Liver (tissue), 9 donors: ENCODE measurements around a stretch of chr2.

- PRO-cap, 5 experiments, result no peak in any of the 5 experiments
- RAMPAGE, long total RNA, 2 experiments, result no peak in any of the 2 experiments
- RRBS, result no CpG with 5 or more reads among the region's 9 CpGs
These were observed 50.7 kb downstream of the KCNK12 start for GRCh38 chr2:47520018-47520535.

DNA sequence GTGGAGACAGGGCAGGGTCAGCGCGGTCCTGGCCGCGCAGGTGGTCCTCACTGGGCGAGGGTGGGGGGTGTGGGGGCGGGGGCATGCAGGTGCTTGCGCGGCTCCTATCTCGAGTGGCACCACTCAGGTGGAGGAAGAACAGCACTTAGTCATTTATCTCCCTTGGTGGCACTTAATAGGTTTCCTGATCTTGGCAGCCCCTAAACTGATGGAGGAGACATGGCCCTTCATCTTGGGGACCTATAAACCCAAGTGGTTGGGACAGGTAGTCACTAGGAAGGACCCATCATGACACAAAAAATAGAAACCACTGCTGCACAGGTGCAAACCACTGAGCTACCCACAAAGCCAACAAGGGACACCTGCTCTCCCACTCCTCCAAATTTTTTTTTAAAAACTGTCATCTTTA is 49.0 kb downstream of the KCNK12 start:
- PRO-cap, 5 experiments, result no peak in any of the 5 experiments
- RAMPAGE, long total RNA, 2 experiments, result no peak in any of the 2 experiments
- RRBS, result no CpG with 5 or more reads among the region's 9 CpGs

- PRO-cap, 5 experiments, result no peak in any of the 5 experiments
- RAMPAGE, long total RNA, 2 experiments, result no peak in any of the 2 experiments
- RRBS, result no CpG with 5 or more reads among the region's 8 CpGs
These were observed 84.9 kb upstream of the MSH6 start for GRCh38 chr2:47698044-47698507.

DNA sequence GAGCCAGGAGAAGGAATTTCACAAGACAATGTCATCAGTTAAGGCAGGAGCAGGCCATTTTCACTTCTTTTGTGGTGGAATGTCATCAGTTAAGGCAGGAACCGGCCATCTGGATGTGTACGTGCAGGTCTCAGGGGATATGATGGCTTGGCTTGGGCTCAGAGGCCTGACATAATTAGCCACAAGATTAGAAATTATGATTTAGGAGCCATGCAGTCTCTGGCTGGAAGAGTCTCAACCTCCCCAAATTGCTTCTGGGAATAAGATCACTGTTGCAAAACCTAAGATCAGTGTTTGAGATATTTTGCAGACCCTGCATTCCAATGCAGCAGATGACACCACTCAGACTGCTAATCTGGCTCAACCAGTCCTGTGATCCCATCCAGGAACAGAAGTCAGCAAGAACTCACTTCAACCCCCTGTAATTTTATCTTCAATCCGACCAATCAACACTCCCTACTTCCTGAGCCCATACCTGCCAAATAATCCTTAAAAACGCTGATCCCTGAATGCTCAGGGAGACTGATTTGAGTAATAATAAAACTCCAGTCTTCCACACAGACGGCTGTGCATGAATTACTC is 84.3 kb upstream of the MSH6 start:
- PRO-cap, 5 experiments, result no peak in any of the 5 experiments
- RAMPAGE, long total RNA, 2 experiments, result no peak in any of the 2 experiments
- RRBS, result no CpG with 5 or more reads among the region's 5 CpGs

GRCh38 chr2:47785794-47786499 is 3.0 kb downstream of the MSH6 start:
- PRO-cap, 5 experiments, result no peak in any of the 5 experiments
- RAMPAGE, long total RNA, 2 experiments, result no peak in any of the 2 experiments
- RRBS, result no CpG with 5 or more reads among the region's 13 CpGs

GRCh38 chr2:47896016-47896649 is 10.2 kb downstream of the FBXO11 start:
- PRO-cap, 5 experiments, result no peak in any of the 5 experiments
- RAMPAGE, long total RNA, 2 experiments, result no peak in any of the 2 experiments
- RRBS, result no CpG with 5 or more reads among the region's 7 CpGs

DNA sequence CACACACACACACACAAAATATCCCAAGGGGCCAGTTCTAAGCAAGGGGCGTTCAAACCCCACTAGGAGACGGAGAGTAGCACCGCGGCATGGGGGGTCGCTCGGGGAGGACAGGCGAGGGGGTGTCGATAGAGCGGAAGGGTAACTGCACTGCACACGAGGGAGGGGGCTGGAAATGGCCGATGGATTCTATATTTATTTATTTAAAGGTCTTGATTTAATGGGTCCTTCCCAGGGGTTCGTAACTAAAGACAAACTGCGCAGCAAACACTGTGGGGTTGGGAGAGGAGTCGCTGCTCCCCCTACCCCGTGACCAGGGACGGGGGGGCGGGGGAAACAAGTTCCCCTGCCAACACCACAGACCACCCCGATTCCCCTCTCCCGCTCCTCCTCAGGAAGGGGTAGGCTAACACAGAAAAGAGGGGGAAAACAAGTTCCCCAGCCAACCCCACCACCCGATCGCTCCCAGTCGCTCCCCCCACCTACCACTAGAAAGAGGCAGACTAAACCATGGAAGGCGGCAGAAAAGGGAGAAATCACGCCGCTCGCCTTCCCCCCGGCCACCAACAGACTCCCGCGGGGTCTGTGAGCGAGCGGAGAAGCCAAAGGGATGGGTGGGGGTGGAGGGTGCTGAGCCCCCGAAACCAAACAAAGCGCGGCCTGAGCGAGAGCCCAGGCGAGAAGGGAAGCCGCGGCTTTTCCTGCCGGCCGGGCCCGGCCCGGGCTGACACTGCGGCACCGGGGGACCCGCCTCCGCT is 1.5 kb downstream of the FBXO11 start:
- PRO-cap, 5 experiments, result peak in 3 of 5 experiments; most common plus-strand start position 55 of the sequence (in 2); most common minus-strand start position 713 of the sequence (in 2)
- RAMPAGE, long total RNA, 2 experiments, result no peak in any of the 2 experiments
- RRBS, result 1% methylated on average over 3 of the region's 46 CpGs

GRCh38 chr2:48343922-48344604 is 29.6 kb downstream of the FOXN2 start:
- PRO-cap, 5 experiments, result no peak in any of the 5 experiments
- RAMPAGE, long total RNA, 2 experiments, result no peak in any of the 2 experiments
- RRBS, result no CpG with 5 or more reads among the region's 4 CpGs

- PRO-cap, 5 experiments, result no peak in any of the 5 experiments
- RAMPAGE, long total RNA, 2 experiments, result no peak in any of the 2 experiments
- RRBS, result no CpG with 5 or more reads among the region's 6 CpGs
These were observed 2.2 kb downstream of the PPP1R21 start for GRCh38 chr2:48442362-48443482.

- PRO-cap, 5 experiments, result no peak in any of the 5 experiments
- RAMPAGE, long total RNA, 2 experiments, result no peak in any of the 2 experiments
- RRBS, result no CpG with 5 or more reads among the region's 15 CpGs
These were observed 23.1 kb downstream of the PPP1R21 start for GRCh38 chr2:48463198-48464565.

- PRO-cap, 5 experiments, result no peak in any of the 5 experiments
- RAMPAGE, long total RNA, 2 experiments, result no peak in any of the 2 experiments
- RRBS, result no CpG with 5 or more reads among the region's 2 CpGs
These were observed 20.1 kb upstream of the STON1 start for GRCh38 chr2:48509806-48510245.

GRCh38 chr2:52710213-52710611 is 1057.4 kb upstream of the CHAC2 start:
- PRO-cap, 5 experiments, result no peak in any of the 5 experiments
- RAMPAGE, long total RNA, 2 experiments, result no peak in any of the 2 experiments
- RRBS, result no CpG with 5 or more reads among the region's 3 CpGs

GRCh38 chr2:53850812-53851343 is 8.9 kb downstream of the GPR75 start:
- PRO-cap, 5 experiments, result peak in 4 of 5 experiments; most common plus-strand start chr2:53851247 (in 4)
- RAMPAGE, long total RNA, 2 experiments, result no peak in any of the 2 experiments
- RRBS, result no CpG with 5 or more reads among the region's 2 CpGs

DNA sequence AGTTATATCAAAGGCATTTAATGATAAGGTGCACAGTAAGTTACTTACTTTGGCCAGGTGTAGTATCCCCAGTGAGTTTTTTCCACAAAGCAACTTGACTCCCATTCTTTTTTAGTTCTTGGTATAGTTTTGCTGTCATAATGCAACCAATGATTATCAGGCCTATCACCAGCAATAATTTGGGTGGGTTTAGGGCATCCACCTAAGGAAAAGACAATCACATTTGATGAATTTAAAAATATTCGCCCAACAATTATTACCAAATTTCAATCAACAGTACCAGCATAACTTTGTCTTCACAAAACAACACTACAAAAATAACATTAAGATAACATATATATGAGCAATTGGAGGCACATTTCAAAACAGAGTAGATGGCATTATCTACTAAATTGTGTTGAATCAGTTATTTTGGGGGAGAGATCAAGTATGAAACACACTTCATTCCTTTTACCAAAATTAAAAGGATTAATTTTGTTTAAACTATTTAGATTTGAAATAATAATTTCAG is 35.8 kb upstream of the GPR75 start:
- PRO-cap, 5 experiments, result no peak in any of the 5 experiments
- RAMPAGE, long total RNA, 2 experiments, result no peak in any of the 2 experiments
- RRBS, result no CpG with 5 or more reads among the region's 1 CpG

DNA sequence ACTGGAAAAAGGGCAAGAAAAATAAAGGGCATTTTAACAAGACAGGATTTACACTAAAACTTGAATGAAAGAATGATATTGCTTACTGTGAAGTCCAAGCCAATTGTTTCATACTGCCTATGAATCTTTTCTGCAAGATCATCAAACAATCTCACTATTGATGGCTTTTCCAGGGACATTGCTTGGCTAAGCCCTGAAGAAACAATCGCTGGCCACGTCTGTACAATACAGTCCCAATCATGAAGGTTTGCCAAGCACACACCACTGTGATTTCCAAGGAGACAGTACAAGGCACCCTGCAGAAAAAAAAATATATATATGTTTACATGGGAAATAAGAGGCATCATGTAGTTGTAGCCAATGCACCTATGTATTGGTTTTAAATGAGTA is 41.5 kb upstream of the GPR75 start:
- PRO-cap, 5 experiments, result no peak in any of the 5 experiments
- RAMPAGE, long total RNA, 2 experiments, result no peak in any of the 2 experiments
- RRBS, result no CpG with 5 or more reads among the region's 2 CpGs

GRCh38 chr2:54313077-54313649 is 17.5 kb upstream of the C2orf73 start:
- PRO-cap, 5 experiments, result no peak in any of the 5 experiments
- RAMPAGE, long total RNA, 2 experiments, result no peak in any of the 2 experiments
- RRBS, result no CpG with 5 or more reads among the region's 11 CpGs

DNA sequence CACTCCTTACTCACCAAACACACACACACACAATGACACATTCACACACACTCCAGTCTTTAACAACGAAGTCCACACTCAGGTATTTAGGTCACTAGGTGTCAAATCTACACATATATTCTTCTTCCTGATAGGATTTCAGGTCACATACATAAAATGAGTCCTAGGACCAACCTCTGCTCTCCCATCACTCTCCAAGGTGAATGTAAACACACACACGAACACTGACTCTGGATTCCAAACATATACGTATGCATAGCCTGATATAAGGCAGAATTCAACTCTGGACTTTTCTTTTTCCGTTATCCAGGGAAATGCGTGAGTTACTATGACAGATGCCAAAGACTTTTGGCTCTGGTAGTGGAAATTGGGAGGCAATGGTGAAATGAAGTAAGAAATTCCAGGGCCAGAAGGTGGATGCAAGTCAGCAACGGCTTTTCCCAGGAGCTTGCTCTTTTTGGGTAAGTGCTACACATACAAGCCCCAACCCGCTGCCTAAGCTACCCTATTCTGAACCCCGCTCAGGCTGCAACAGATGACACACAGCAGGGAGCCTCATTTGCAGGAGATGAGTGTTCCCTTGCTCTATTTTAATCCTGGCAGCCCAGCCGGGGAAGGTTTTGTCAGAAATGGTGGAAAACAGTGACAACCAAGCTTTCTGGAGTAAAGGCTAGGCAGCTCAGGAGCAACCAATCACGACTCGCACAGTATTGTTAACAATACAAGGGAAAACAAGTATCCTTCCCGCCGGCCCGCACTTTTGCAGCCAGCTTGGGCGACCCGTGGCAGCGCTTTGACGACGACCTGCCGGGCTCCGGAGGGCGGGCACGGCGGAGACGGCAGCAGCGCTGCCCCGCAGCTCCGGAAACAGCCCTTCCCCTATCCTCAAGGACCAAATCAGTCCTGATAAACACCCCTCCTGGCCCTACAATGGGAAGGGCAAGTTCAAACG is 659 bp upstream of the C2orf73 start:
- PRO-cap, 5 experiments, result peak in 3 of 5 experiments; most common plus-strand start position 757 of the sequence (in 1); most common minus-strand start position 795 of the sequence (in 3)
- RAMPAGE, long total RNA, 2 experiments, result no peak in any of the 2 experiments
- RRBS, result 2% methylated on average over 16 of the region's 29 CpGs

DNA sequence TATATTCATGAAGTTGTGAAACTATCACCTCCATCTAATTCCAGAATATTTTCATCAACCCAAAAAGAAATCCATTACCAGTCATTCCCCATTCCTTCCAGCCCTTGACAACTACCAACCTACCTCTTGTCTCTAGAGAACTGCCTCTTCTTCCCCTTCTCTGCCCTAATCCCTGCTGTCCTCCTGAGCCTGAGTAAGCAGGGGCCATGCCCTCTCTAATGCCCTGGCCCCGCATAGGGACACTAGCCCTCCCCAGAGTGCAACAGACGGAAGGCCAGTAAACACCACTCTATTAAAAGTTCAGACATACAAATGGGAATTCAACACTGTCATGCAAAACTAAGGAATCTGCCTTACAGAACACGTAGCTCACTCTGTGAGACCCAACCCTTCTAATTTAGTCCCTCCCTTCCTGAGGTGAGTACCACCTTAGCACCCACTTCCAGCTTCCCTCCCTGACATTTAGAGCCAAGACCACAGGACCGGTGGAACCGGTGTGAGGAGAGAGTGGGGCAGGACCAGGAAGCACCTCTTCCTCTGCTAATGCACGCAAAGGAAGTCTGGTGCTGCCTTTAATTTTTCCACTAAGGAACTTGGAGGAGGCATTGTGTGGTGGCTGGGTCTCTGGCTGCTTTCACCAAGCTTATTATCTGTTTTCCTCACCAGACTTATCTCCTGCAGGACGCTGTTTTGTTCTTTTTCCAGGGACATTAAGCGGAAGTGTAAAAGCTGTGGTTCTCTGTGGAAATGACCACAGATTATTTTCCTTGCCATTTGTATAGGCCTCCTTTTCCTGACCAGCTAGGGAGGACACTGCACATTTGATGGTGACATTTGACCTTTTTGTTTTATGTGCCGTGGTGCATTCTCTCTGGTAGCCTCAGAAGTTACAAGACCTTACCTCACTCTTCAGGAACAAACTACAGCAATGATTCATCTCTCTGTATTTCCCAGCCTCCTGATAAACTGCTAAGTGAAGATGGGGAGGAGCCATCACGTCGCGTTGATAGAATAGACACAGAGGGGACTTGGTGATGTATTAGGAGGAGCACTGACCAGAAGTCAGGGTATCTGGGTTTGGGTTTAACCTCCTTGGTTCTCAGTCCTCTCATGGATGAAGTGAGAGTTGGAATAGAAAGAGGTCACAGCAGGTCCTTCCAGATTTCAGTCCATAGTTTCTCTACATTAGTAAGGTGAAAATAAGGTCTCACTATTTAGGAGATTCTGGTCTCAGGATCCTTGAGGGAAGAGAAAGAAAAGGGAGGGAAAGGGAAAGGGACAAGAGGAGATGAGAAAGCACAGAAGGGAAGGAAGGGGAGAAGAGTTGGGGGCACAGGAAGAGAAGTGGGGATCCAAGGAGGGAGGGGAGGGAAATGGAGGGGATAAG is 39.9 kb upstream of the SPTBN1 start:
- PRO-cap, 5 experiments, result peak in 3 of 5 experiments; most common plus-strand start position 458 of the sequence (in 1); most common minus-strand start position 464 of the sequence (in 1)
- RAMPAGE, long total RNA, 2 experiments, result no peak in any of the 2 experiments
- RRBS, result no CpG with 5 or more reads among the region's 12 CpGs

DNA sequence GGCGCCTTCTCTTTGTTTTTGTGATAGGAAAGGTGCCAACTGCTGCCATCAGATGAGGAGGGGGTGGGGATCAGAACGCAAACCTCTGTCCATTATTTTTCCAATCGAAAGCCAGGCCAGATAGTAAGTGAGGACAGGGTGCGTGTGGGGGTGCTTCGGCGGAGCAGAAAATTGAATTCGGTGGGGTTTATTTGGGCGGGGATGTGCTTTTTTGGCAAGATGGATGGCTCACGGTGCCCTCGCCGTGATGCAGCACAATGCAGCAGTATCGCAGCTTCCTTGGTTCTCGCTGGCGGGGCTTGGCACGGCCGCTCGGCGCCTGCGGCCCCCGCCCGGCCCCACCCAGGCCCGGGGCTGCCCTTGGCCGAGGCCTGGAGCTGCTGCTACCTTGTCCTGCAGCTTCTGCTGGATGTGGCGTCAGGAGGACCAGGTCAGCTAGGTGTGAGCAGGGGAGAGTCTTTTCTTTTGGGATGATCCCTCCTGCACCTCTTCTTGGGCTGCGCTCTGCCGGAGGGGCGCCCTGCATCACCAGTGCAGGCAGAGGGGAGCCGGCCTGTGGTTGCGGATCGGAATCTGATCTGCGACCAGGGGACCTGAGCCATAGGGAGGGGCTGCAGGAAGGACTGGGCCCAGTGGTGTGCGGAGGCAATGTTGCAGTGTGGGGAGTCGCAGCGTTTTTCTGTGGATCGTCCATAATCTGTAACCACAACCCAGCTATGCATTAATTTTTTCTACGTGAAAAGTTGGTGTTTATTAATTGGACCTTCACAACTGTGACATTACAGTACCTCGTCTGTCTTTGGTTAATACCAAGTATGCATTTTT is 1.4 kb downstream of the SPTBN1 start:
- PRO-cap, 5 experiments, result no peak in any of the 5 experiments
- RAMPAGE, long total RNA, 2 experiments, result no peak in any of the 2 experiments
- RRBS, result 37% methylated on average over 3 of the region's 37 CpGs

DNA sequence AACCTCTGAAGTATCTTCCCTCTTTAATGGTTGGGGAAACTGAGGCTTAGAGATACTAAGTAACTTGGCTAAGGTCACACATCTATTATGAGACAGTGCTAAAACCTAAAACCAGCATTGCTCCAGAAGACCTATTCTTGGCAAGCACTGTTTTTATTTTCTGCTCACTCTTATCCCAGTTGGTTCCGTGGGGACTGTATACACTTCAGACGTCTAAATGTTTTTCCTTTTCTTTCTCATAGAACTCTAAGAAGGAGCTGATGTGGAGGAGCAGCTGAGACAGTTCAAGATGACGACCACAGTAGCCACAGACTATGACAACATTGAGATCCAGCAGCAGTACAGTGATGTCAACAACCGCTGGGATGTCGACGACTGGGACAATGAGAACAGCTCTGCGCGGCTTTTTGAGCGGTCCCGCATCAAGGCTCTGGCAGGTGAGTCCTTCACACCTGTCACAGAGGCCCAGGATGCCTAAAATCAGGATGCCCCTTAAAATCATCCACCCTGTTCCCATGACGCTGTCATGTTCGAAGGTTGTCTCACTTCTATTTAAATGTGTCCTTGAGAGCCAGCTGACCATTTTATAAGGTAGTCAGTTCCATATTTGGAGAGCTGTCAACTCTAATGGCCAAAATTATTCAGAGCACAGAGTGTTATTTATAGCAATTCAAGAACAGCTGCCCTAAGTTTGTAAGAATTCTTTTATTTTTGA is 70.2 kb downstream of the SPTBN1 start:
- PRO-cap, 5 experiments, result no peak in any of the 5 experiments
- RAMPAGE, long total RNA, 2 experiments, result no peak in any of the 2 experiments
- RRBS, result no CpG with 5 or more reads among the region's 12 CpGs